PFSK-1 (cell line): ENCODE measurements around a stretch of chr12.

- RRBS = no CpG with 5 or more reads among the region's 6 CpGs
Measured at GRCh38 chr12:89721412-89722178, 13.0 kb upstream of the ATP2B1 start.

- RRBS = no CpG with 5 or more reads among the region's 1 CpG
Measured at GRCh38 chr12:89752346-89752660, 43.7 kb upstream of the ATP2B1 start.

DNA sequence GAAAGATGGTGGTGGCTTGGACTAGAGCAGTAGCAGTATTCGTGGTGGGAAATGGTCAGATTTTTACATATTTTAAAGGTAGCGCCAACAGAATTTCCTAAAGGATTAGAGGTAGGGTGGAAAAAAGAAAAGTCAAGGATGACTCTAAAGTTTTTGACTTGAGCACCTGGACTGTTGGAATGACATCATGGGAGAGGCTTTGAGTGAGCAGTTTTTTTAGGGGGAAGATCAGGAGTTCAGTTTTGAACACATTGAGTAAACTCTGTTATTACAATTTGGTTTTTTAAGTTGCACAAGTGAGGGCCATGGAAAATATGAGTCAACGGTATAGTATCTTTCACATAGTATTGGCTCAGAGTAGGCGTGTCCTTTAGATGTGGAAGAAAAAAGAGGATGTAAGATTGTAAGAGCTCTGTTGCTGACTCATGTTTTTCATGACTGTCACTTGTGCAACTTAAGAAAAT, 47.9 kb upstream of the ATP2B1 start:
- RRBS = no CpG with 5 or more reads among the region's 4 CpGs

DNA sequence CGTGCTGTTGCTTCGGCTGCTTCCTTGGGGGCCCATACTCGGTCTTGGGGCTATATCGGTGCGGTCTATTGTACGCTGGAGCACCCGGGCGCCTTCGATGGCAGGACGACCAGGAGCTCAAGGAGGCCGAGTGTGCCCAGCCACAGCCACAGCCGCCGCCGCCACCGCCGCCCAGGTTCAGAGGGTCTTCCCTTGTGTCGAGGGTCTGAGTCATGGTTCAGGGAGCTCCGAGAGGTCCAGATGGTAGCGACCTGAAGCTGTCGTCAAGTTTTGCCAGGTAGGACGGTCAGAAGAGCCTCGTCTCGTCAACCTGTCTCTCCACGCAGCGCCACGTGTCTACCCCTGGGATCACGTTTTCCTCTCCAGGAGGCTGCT, 460 bp downstream of the CCER1 start:
- RRBS = 87% methylated on average over 6 of the region's 27 CpGs

DNA sequence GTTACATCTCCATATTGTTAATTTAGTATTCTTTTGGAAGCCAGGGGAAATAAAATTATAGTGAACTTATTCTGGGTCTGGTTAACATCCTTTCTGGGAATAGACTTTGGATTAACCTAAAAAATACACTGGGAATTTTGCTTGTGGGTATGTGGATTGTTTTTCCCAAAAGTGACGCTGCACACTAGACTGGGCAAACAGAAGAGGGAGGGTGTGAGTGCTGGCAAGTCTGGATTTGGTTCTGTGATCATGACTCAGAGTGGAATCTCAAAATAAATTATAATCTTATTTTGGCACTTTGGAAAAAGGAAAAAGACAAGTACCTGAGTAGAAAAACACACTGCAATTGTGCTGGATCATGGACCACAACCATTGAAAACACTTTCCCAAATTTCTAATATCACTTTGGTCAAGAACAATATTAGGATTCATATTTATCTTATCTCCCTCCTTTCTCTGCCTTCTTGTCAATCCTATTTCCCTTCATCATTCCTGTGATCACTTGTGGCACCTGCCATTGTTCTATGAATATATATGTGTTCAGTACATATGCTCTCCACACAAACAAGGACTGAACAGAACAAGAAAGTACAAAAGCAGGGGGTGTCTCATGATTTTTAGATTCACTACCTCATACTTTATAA, 15.3 kb upstream of the LUM start:
- RRBS = no CpG with 5 or more reads among the region's 1 CpG

GRCh38 chr12:91215734-91216652, 33.4 kb upstream of the DCN start:
- RRBS = no CpG with 5 or more reads among the region's 5 CpGs

DNA sequence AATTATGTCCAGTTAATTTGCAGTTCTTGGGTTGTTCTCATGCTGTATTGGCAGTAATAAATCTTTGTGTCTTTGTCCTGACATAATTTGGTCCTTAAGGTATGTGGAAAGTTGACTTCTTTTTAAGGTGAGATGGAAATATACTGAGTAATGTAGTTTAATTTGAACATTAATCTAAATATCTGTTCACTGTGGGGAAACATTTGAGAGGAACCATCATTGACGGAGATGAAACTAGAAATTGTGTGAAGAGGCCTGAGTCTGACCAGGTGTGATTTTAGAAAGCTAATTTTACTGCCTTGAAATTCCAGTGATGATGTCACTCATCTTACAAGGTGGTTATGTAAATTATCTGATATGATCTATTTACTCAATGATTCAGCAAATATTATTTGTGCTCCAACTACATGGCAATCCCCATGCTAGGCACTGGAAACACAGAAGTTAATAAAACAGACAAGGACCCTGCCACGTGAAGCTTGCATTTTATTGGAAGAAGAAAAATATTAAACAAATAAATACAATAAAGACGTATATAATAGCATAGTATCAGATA, 435.6 kb upstream of the DCN start:
- RRBS = no CpG with 5 or more reads among the region's 3 CpGs

GRCh38 chr12:92034743-92035777, 110.6 kb downstream of the BTG1 start:
- RRBS = no CpG with 5 or more reads among the region's 12 CpGs

DNA sequence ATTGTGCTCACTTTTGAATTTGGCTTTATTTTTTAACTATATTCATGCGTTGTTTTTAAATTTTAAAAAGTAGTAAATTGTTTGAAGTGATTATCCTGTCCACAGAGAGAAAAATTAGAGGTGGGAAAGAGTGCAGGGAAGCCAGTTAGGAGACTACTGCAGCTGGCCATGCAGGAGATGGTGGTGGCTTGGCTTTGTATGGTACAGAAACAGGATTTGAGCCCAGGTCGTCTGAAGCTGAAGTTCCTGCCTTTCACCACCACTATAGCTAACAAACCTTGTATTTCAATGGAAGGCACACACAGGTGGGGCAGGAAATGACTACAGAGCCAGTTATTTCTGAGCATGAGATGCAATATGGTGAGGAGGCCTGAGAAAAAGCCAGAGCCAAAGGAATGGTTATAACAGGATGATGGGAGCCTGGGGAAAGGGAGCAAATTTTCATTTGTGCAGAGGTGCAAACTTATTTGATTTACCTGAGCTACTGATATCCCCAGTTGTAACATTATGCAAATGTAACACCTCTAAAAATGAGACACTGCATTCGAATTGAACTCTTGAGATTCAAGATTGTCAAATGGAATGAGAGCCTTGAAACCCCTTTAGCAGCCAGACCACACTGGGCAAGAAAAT, 103.9 kb downstream of the BTG1 start:
- RRBS = no CpG with 5 or more reads among the region's 3 CpGs

GRCh38 chr12:92080513-92081110, 65.0 kb downstream of the BTG1 start:
- RRBS = no CpG with 5 or more reads among the region's 6 CpGs

DNA sequence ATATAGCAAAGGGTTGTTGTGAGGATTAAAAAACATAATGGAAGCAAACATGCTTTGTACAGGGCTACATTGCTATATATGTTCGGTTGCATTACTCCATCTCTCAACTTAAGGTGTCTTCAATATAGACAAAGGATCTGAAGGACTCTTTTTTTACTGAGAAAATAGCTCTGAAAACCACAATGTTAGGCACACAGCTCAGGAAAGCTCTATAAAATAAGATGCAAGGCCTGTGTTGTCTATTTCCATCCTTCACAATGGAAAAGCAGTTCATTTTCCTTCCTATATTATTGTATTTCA, 8.0 kb downstream of the BTG1 start:
- RRBS = no CpG with 5 or more reads among the region's 1 CpG

DNA sequence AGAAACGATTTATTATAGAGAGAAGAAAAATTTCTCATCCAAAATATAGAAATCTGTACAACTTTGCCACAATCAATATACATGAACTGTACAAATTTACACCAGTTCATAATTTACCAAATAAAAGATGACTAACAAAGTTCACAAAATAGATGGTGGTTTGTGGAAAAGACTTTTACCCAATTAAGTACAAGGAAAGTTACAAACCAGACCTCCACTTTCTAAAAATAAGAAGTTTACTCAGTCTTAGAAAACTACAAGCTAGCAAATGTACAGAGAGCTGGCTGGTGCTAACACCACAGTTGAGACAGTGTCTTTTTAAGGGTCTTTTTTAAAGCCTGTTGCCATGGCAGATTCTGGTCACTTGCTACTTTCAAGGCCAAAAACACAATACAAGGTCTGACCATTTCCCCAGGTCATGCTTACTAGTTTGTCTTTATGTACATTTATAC, 2.5 kb downstream of the BTG1 start:
- RRBS = no CpG with 5 or more reads among the region's 1 CpG

DNA sequence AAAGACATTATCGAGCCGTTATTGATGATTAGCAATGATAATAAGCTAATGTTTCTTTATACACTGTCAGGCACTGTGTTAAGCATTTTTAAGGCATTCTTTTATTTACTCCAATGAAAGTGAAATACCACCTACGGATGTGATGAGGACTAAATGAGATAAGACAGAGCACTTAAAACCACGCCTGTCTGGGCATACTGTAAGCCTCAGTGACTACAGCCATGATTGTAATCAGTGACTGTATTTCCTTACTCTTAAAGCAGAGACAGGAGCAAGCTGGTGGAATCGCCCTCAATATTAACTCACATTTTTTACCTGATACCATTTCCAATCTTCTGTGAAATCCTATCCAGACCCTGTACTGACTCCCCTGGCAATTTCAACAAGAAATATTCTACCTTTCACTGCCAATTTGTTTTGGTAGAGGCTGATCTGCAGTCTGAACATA, 195.3 kb upstream of the BTG1 start:
- RRBS = no CpG with 5 or more reads among the region's 5 CpGs

- RRBS = no CpG with 5 or more reads among the region's 3 CpGs
Measured at GRCh38 chr12:92365212-92365864, 219.7 kb upstream of the BTG1 start.

DNA sequence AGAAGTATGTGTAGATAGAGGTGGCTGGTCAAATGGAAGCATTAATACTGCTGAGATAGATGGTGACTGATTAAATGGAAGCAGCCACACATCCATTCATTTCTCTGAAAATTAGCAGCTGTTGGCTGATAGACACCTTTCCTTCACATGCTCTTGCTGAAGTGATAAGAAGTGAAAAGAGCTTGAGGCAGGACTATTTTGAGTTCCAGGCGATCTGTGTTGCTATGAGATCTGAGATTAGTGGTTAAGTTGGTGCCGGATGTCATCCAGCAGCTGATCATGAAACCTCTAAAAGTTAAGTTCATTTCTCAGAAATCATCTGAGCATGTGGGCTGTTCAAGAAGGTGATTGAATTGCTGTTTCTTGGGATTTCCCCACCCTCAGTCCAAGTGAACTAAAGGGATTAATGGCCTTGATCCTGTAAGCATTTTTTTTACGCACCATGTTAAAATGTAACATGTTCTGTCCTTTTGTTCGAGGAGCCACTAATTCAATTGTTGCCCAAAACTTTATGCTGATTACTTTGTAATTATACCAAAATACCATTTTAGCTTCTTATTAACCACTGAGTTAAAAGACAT, 258.2 kb upstream of the BTG1 start:
- RRBS = no CpG with 5 or more reads among the region's 4 CpGs

- RRBS = 59% methylated on average over 2 of the region's 13 CpGs
Measured at GRCh38 chr12:92444537-92445149, 258.1 kb upstream of the PLEKHG7 start.

GRCh38 chr12:92469899-92470336, 232.9 kb upstream of the PLEKHG7 start:
- RRBS = no CpG with 5 or more reads among the region's 5 CpGs

- RRBS = no CpG with 5 or more reads among the region's 3 CpGs
Measured at GRCh38 chr12:92817951-92818730, 111.0 kb downstream of the EEA1 start.